Bronchial lymph node (tissue), 1 donor: Measurements from ENCODE around the genes SLC39A12 and PLXDC2.

GRCh38 chr10:17215956-17217391, 11.6 kb upstream of the VIM start:
- PRO-cap, result no peak

- PRO-cap, result no peak
Observed at GRCh38 chr10:17239959-17240526, 12.0 kb downstream of the VIM start.

DNA sequence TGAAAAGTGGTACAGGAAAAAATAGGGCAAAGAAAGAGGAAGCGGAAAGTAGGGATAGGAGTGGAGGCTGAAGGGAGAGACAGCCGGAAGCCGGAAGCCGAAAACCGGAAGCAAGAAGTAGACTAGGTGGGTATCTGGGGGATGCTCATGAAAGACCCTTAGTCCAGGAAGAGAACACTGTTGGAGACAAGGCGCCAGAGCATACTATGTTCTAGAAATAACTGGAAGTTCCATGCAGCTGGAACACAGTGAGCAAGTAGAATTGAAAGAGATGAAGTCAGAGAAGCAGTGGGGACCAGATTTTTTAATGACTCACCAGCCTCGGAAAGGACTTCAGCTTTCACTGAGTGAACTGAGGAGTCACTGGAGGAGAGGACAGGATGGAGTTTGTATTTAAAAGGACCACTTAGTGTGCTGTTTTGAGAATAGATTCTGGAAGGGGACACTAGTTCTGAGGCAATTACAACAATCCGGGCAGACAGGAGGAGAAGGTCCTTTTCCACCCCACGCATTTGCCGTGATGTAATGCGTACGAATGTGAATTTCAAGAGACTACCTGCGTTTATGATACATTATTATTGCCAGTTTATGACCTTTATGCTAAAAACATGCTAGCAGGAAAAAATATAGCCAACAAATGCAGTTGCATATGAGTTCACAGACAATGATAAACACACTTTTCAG, 22.3 kb downstream of the ST8SIA6 start:
- PRO-cap, result no peak

DNA sequence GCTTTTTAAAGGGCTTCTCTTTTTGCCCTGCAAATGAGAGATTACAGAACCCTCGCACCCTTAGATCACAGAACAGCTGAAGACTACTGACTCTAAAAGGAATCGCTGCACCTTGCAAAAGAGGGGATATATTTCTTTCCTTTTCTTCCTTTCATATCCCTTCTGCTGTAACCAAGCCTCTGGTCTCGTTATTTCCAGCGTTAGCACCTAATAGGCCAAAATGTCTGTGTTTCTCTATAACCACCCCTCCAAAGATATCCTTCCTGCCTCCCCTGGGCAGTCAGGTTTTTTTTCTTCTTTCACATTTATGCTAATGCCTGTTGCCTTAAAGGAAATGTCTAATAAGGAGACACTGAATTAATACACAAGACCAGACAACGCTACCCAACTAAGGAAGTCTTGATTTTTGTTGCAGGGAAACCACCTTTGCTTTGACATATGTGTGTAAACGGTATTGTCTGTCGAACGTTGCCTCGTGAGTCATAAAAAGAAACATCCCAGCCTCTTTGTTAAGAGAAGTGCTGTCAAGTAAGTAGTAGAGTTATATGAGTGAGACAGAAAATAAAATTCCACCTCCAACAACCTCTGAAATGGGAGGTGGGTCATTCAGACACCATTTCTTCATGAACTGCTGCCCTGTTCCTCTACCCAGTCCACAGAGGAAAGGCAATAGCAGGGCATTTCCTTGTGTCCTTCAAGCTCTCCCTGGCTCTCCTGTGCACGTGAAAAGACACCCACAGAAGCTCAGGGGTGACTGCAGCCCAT, 10.4 kb downstream of the ST8SIA6 start:
- PRO-cap, result no peak

DNA sequence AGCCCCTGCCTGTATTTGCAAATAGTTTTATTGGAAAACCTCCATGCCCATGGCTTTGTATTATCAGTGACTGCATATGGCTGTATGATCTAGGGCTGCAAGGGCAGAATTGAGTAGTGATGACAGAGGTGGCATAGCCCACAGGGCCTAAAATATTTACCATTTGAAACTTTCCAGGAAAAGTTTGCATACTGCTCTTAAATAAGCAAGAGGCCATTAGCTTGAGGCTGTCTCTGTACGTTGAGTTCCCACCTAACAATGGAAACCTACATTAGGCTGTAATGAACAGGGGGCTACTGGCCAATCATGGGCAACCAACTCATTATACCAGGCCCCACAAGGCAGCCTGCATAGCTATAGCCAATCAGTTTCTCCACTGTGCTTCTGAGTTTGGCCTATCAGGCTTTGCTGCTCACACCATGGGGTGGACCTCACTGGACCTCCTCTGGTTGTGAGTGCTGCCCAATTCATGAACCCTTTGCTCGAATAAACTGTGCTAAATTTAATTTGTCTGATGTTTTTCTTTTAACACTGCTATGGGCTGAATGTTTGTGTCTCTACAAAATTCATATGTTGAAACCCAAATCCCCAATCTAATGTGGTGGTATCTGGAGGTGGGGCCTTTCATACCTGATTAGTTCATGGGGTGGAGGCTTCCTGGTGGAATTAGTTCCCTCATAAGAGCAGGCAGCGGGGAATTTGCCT, 752 bp upstream of the ST8SIA6 start:
- PRO-cap, result no peak

GRCh38 chr10:17687770-17688398, 43.9 kb downstream of the STAM start:
- PRO-cap, result no peak

GRCh38 chr10:17951655-17952185, at the start of gene SLC39A12:
SLC39A12 (plus strand) TSS chr10:17951918.
- PRO-cap, result no peak

- PRO-cap, result no peak
Observed at GRCh38 chr10:18190243-18191173, 50.3 kb downstream of the CACNB2 start.

- PRO-cap, result no peak
Observed at GRCh38 chr10:18401713-18402214, 249.6 kb downstream of the NSUN6 start.

DNA sequence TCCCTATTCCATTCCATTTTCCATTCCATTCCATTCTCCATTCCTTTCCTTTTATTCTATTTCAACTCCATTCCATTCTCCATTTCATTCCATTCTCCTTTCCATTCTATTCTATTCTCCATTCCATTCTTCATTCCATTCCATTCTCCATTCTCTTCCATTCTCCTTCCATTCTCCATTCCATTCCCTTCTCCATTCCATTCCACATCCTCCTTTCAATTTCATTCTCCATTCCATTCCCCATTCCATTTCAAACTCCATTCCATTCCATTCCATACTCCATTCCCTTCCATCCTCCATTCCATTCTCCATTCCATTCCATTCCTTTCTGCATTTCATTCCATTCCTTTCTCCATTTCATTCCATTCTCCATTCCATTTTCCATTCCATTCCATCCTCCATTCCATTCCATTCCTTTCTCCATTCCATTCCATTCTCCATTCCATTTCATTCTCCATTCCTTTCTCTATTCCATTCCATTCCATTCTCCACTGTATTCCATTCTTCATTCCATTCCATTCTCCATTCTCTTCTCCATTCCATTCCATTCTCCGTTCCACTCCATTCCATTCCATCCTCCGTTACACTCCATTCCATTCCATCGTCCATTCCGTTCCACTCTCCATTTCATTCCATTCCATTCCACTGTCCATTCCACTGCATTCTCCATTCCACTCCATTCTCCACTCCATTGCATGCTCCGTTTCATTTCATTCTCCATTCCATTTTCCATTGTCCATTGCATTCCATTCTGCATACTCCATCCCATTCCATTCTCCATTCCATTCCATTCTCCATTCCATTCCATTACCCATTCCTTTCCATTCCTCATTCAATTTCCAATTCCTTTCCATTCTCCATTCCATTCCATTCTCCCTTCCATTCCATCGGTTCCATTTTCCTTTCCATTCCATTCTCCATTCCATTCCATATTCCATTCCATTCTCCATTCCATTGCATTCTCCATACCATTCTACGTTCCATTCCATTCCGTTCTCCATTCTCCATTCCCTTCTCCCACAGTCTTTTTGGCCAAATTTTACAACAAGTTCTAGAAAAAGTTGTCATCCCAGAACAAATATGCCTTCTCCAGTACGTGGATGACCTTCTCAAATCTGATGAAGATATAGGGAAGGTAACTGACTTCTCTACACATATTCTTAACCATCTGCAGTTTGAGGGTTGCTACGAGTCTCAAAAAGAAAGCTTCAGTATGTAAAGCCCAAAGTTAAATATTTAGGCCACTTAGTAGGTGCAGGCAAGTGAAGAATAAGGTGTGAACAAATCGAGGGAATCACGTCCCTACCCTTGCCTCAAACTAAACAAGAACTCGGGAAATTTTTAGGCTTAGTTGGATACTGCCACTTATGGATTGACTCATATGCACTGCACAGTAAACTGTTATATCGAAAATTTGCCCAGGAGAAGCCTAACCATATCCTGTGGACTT, 78.3 kb downstream of the NSUN6 start:
- PRO-cap, result no peak

- PRO-cap, result bidirectional peak, plus-strand start at chr10:19816860, minus-strand start at chr10:19816820; unidirectional peak, minus-strand start at chr10:19816931
Observed at GRCh38 chr10:19816369-19817100, at the start of gene PLXDC2. PLXDC2 (plus strand) TSS chr10:19816432.

GRCh38 chr10:19868895-19869389, 52.7 kb downstream of the PLXDC2 start:
- PRO-cap, result no peak

- PRO-cap, result no peak
Observed at GRCh38 chr10:20103017-20103663, 286.9 kb downstream of the PLXDC2 start.

- PRO-cap, result no peak
Observed at GRCh38 chr10:20531190-20532015, 365.7 kb downstream of the NEBL start.

DNA sequence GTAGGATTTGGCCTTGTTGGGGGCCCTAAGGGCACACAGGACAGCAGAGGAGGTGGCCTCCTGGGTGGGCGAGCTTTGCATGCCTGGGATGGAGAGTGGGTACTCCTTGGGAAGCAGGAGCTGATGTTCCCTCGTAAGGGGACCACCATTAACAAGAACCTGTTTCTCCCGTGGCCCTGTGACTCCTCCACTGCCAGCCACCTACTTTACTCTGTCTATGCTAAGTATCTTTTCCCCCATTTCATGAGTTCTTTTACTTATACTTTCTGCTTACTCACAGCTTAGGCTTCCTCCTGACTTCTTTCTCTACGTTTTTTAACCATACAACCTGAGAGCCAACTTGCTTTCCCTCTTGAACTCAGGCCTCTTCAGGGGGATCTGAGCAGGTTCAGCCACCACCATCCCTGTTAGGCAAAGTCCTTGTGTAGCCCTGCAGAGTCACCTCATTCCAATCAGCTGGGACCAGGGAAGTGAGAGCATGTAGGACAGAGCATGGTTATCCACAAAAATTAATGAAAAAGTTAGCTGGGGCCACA, 118.9 kb downstream of the NEBL start:
- PRO-cap, result no peak

- PRO-cap, result unidirectional peak, plus-strand start at chr10:20868057
Observed at GRCh38 chr10:20867992-20868256, 29.2 kb downstream of the NEBL start.

- PRO-cap, result no peak
Observed at GRCh38 chr10:21173758-21174742, 276.9 kb upstream of the NEBL start.

DNA sequence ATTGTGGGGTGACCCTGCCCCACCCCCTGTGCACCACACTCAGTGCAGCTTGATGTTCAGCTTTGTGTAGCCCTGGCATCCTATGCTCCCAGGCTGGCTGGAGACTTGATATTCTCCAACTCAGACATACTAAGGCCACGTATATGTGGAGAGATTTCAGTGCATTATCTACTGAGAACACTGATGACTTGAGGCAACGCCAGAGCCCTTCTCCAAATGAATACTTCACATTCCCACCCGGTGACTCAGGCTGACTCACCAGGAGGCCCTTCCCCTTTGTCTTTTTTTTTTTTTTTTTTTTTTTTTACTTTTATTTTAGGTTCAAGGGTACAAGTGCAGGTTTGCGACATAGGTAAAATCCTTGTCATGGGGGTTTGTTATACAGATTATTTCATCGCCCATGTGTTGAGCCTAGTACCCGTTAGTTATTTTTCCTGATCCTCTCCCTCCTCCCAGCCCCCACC, 188.6 kb downstream of the SKIDA1 start:
- PRO-cap, result unidirectional peak, minus-strand start at position 182 of the sequence

GRCh38 chr10:21372732-21373410, 152.6 kb downstream of the SKIDA1 start:
- PRO-cap, result unidirectional peak, plus-strand start at chr10:21373107

DNA sequence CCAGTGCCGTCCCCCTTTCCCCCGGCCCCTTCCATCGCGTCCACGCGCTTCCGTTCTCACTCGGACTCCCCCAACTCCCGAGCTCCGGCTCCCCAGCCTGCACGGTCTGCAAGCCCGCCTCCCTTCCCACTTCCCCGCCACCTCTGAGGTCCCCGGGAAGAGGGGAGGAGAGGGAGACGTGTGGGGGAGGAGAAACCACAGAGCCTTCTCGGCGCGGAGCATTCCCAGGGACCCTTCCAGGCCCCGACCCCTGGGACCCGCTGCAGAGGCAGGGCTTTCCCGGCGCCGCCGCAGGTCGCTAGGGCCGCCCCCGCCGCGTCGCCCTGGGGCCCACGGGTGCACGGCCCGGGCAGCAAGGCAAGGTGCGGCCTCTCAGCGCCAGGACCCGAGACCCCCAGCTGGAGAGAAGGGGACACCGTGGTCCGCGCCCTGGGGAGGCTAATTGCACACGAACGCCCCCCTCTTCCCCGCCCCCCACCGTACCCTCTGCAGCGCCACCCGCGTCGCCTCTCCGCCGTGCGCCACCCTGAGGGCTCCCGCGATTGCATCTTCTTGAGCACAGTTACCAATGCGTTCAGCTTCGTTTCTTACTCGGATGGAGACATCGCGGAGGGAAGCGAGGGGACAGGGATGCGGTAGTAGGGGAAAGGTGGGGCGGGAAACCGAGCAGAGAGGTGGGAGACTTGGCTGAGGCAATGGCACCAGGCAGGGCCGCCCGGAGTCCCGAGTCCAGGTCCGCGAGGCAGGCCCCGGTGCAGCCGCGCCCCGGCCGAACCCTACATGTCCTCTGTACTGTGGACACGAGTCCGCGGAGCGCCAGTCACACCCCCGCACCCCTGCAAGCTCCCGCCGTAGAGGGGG, 29.0 kb downstream of the SKIDA1 start:
- PRO-cap, result no peak